WTC11 (cell line): ENCODE data around the genes LRRC37A, ARL17B and RPRML.

- PRO-cap = no peak
Measured at GRCh38 chr17:45228716-45229682, 7.3 kb downstream of the FMNL1 start.

DNA sequence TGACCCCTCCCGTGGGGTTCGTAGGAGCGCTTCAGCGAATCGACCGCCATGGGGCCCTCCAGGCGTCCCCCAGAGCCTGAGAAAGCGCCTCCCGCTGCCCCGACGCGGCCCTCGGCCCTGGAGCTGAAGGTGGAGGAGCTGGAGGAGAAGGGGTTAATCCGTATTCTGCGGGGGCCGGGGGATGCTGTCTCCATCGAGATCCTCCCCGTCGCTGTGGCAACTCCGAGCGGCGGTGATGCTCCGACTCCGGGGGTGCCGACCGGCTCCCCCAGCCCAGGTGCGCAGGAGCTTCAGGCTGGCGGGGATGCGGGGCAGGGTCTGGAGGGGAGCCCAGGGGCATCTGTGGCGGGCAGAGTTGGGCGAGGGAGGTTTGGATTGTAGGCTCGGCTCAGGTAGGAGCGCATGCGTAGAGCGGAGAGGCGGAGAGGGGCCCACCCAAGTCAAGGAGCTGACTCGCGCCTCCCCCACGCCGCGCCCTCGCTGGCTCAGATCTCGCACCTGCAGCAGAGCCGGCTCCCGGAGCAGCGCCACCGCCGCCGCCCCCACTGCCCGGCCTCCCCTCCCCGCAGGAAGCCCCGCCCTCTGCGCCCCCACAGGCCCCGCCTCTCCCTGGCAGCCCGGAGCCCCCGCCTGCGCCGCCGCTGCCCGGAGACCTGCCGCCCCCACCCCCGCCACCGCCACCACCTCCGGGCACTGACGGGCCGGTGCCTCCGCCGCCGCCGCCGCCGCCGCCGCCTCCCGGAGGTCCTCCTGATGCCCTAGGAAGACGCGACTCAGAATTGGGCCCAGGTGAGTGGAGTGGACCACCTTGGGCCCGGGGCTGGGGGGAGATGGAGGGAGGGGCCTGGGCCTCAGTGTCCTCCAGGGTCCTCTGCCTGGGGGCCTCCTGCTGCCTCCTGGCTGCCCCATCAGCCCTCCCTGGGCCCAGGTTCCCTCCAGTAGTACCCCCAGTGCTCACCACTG lies 20.0 kb downstream of the FMNL1 start:
- PRO-cap = bidirectional peak, plus-strand start at position 610 of the sequence, minus-strand start at position 556 of the sequence

DNA sequence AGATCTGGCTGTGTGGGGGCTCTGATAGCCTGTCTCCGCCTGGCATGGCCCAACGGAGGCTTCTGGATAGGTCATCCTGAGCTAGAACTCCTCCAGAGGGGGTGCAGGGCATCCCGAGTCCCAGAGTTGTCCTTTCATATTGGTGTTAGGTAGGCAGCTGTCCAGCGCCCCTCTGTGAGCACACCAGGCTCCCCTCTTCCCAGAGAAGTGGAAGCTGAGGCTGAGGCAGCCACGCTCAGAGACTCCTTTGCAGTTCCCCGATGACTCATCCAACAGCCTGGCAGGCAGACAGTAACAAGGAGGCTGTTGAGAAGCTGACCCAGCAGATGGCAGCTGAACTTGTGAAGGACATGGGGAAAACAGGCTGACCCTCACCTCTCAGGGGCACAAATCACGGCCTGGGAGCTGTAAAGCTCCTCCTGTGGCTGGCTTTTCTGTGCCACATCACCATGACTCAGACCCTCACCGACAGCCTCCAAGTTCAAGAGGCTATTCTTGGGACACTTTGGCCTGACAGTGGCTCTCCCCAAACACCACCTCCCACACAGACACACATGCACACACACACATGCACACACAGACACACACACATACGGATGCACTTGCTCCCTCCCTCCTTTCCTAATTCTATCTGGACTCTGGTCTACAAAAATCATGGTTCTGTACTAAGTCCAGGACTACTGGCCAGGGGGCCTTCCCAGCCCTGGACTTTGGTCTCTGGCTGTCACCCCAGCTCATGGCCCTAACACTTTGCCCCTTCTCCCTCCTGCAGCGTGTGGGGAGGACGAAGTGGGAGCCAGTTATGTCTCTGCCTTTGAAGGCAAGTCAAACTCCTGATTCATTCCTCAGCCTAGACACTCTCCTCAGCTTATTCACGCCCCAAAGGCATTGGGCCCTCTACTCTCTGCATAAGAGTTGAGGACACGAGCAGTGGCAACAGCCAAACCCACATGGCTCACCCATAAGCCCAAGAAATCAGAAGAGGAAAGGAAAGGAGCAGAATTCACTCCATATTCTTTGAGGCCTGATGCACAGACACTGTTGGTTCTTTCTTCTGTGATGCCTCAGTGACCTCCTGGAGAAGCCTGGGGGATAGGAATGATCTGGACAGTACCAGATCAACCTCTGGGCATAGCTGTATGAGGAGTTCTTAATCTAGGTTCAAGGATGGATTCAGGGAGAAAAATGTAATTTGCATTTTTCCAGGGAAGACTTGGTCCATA lies 23.1 kb downstream of the MAP3K14 start:
- PRO-cap = no peak

- PRO-cap = no peak
Measured at GRCh38 chr17:45415242-45416097, 17.2 kb downstream of the ARHGAP27 start.

DNA sequence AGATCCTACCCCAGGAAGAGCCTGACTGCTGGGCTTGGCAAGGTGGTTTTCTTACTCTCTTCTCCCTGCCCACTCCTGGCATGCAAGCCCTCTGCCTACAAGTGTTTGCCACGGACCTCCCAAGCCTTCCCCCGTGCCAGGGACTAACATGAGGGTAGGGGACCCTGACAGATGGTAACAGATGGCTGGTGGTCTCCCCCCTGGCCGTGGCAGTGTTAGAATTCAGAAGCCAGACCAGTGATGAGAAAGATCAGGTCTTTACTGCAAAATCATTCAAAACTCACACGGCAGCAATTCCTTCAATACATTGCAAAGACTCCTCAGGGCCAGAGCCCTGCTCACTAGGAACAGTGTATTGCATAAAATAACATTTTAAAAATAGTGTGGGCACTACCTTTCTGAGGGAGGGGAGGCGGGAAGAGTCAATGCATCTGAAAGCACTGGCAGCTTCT lies 3.0 kb upstream of the ARHGAP27 start:
- PRO-cap = no peak

DNA sequence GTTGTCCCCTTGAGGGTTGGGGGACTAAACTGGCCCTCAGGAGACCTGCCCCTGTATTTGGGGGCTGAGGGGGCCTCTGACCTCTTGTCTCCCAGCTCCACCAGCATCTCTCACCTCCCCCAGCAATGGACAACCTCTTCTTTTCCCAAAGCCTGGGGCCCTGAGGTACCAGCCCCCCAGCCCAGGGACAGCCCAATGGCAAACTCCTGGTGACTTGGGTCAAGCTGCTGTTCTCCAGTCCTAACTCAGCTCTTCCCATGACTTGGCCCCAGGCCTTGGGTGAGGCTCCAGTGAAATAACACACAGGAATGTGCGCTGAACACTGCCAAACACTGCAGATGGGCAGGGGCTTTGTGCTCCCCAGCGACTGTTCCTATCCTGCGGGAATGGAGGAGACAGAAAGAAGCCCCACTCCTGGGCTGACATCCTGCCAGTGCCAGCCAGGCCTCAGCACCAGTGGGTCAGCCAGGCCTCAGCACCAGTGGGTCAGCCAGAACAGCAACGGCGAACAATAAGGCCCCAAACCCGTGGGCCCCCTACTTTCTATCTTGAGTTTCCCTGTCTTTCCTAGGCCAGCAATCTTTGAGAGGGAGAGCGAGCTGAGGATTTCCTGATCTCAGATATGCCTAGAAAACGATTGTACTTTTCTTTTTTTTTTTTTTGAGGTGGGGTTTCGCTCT lies 14.6 kb upstream of the ARHGAP27 start:
- PRO-cap = no peak

DNA sequence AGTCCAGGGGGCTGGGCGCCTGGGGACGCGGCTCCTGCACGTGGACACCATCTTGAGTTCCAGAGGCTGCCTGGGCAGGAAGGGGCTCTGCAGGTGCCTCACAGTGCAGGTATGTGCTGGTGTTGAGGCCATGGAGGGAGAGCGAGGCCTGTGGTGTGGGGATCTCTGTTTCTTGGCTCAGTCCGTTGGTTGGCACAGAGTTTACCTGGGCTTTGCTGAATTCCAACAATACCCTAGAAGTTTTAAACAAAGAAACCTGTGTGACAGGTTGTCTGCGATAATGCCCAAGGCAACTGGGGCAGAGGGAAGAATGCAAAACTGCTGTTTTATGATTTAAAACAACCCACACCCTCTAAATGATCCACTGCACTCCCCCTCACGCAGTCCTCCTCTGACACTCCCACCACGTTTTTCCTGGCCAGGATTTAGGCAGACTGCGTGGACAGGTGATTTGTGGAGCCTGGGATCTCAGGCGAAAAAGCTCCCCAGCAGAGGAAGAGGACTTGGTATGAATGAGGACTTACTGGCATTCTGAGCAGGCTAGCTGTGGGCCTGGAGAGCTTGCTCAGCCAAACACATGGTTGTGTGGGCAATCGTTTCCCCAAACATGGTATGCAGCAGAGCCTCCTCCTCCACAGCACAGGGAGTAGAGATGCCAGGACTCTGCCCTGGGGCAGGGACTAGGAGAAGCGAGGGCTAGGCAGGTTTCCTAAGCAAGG lies 22.0 kb downstream of the PLEKHM1 start:
- PRO-cap = no peak

GRCh38 chr17:45870056-45870472 lies 24.3 kb upstream of the MAPT start:
- PRO-cap = no peak

GRCh38 chr17:45896905-45898123 lies 3.0 kb downstream of the MAPT start:
- PRO-cap = no peak

- PRO-cap = no peak
Measured at GRCh38 chr17:46032693-46033224, 33.7 kb downstream of the STH start.

DNA sequence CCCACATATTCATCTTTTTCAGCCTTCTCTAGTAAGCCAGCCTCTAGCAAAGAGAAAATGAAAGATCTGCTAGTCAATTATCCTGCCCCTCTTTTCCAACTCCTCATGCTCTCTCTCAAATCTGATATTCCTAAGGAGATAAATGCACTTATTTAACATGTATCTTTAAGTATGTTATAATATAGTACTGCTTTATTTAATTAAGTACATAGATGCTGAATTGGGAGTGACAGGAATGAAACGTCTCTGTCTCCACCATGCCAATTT lies 23.7 kb downstream of the KANSL1 start:
- PRO-cap = no peak

DNA sequence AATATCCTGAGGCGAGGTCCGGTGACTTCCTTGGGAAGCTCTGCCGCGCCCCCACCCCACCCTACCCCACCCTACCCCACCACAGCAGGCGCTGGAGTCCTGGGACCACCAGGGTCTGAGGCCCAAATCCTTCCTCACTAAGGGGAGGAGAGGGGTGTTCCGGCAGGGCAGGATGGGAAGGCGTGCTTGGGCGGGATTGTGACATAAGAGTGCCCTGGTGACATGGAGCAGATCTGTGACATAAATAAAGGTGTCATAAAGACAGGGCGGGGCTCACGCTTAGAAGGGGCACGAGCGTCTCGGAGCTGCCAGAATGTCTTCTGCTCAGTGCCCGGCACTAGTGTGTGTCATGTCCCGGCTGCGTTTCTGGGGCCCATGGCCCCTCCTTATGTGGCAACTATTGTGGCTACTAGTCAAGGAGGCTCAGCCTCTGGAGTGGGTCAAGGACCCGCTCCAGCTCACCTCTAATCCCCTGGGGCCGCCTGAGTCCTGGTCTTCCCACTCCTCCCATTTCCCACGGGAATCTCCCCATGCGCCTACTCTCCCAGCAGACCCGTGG lies at the start of gene LRRC37A:
TSS of gene LRRC37A (plus strand) at position 311 of the 559 bp plus-strand sequence.
- PRO-cap = no peak

DNA sequence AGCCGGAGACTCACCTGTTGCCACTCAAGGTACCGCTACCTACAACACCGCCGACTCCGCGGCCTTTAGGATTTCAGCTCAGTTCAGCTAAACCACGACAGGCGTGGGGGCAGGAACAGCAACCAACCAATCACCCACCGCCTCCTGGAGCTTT lies at the start of gene ARL17B:
TSS of gene ARL17B (minus strand) at position 105 of the 154 bp plus-strand sequence.
- PRO-cap = no peak

- PRO-cap = no peak
Measured at GRCh38 chr17:46749469-46749957, 69.0 kb downstream of the WNT3 start.

- PRO-cap = no peak
Measured at GRCh38 chr17:46943405-46943869, 20.5 kb downstream of the GOSR2 start.

GRCh38 chr17:46979107-46979841 lies at the start of gene RPRML:
Gene RPRML (minus strand): TSS chr17:46979253.
- PRO-cap = bidirectional peak, plus-strand start at chr17:46979374, minus-strand start at chr17:46979253

- PRO-cap = no peak
Measured at GRCh38 chr17:47159930-47160347, 29.2 kb downstream of the CDC27 start.

DNA sequence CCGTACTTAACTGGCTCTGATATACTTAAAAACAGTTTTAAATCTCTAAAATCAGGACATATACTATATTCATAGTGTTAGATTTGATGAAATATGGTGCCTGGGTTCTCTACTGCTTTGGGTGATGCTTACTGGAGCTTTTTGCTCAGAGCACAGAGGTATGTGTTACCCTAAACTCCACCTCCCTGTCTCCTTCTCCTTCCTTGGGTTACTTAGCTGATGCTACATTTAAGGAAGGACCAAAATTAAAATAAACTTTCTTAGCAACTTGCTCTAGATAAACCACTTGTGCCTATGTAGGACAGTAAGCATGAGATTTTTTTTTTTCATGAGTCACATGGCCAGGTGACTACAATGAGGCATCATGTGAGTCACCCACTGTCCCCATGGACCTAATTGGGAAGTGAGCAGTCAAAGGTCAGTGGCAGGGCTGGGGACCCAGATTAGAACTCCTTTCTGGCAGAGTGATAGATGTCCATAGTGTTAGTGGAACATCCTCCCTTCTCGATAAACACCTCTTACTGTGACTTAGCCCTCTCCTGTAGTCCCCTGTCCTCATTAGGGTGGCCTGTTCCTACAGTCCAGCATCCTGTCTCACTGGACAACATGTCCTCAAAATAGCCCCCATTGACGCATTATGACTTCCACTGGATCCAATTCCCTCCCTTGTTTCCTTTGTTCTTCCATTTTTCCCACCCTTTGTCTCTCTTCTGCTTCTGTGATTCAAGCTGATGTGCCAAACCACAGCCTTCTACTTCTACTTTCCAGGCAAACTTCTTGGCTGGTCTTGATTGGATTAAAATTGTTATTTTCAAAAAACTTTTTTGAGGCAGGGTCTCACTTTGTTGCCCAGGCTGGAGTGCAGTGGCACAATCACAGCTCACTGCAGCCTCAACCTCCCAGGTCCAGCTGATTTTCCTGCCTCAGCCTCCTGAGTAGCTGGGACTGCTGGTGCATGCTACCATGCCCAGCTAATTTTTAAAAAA lies 12.4 kb downstream of the ITGB3 start:
- PRO-cap = no peak

DNA sequence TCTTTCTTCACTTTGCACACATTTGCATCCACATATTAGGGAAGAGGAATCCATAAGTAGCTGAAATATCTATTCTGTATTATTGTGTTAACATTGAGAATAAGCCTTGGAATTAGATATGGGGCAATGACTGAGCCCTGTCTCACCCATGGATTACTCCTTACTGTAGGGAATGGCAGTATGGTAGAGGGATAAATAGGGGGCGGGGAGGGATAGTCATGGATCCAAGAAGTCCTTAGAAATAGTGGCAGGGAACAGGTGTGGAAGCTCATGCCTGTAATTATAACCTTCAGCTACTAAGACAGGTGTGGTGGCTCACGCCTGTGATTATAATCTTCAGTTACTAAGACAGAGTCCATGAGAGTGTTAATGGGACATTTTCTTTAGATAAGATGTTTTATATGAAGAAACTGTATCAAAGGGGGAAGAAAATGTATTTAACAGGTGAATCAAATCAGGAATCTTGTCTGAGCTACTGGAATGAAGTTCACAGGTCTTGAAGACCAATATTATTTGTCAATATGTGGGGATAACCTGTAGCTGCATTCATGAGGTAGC lies 11.5 kb upstream of the EFCAB13 start:
- PRO-cap = no peak

DNA sequence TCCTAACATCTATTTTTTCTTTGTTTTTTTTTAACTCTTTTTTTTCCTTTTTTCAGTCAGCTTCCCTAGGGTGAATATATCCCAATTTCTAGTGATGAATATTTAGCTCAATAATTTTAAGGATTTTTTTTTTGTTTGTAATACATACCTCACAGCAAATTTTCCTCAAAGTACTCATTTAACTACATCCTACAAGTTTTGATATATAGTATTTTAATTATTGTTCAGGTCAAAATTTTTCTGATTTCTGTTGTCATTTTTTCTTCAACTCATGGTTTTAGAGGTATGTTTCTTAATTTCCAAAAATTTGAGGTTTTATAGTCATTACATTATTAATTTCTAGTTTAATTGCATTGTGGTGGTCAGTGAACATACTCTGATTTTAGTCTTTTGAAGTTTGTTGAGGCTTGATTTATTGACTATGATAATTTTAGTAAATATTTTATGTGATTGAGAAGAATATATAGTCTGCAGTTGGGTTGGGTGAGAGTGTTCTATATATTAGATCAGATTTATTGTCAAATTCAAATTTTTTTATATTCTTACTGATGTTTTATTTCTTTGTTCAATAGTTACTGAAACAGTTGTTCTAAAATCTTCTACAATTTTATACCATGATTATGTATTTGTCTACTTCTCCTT lies 99.5 kb upstream of the NPEPPS start:
- PRO-cap = no peak